Bronchial epithelial cell (primary cell): ENCODE measurements around a stretch of chrX.

DNA sequence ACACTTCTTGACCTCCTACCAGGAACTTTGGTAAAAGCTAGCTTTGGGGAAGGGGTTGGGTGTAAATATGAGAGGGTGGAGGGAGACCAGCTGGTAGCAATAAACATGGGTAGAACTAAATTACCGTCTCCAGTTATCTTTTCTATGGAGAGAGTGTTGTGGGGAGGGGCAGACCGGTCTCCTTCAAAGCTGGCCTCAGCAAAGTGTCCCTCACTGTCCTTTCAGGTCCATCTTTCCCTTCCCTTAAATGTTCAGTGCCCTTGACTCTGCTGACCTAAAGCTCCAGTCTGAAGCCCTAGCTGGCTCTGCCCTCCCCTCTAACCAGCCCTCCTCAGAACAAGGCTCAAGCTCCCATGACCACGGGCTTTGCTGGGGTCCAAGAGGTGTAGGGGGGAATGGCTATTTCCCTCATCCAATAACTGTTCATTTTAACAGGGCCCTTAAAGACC is 15.4 kb downstream of the SASH3 start:
- RRBS, 2 experiments, result no CpG with 5 or more reads among the region's 3 CpGs

GRCh38 chrX:129980376-129981074 is 1.9 kb upstream of the BCORL1 start:
- RRBS, 2 experiments, result 1 to 7% methylated on average over 20 to 26 of the region's 87 CpGs

DNA sequence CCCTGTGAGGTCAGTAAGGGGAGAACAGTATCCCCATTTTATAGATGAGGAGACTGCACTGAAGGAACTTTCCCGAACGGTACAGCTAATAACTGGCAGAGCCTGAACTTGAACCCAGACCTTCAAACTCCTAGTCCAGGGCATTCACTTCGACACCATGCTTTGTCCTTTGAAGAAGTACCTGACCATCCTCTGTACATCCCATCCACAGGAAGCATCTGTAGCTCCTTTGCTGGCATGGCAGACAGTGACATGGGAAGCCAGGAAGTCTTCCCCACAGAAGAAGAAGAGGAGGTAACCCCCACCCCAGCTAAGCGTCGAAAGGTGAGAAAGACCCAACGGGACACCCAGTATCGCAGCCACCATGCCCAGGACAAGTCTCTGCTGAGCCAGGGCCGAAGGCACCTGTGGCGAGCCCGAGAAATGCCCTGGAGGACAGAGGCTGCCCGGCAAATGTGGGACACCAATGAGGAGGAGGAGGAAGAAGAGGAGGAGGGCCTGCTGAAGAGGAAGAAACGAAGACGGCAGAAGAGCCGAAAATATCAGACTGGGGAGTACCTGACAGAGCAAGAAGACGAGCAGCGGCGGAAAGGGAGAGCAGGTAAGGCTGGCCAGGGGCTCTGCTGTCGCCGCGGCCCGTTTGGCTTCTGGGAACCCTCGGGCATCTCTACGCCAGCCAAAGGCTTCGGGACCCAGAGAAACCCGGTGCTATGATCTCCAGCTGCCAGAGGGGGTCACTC is 42.5 kb downstream of the BCORL1 start:
- RRBS, 2 experiments, result no CpG with 5 or more reads among the region's 25 CpGs

DNA sequence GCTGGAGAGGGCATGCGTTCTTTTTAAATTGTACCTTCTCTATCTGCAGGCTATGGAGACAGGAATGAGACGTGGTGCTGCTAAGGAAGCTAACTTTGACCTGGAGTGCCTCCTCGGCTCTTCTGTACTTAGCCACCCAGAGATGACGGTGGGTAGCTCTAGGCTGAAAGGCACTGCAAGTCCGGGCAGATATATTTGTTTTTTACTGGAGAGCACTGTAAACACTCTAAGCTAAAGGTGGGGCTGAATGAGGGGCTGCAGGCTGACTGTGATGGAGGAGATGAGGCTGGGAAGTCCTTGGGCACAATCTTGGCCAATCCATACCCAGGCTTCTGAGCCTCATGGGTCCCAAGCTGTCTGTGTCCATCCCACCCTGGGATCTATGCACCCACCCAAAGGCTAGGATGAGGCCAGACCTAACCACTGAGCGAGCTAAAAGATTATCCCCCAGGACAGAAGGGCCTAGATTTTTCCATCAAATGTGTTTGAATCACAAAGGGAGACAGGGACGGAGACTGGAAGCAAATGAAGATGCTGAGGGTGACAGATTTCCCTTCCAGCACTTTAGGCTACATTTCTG is 12.0 kb downstream of the ELF4 start:
- RRBS, 2 experiments, result no CpG with 5 or more reads among the region's 7 CpGs

DNA sequence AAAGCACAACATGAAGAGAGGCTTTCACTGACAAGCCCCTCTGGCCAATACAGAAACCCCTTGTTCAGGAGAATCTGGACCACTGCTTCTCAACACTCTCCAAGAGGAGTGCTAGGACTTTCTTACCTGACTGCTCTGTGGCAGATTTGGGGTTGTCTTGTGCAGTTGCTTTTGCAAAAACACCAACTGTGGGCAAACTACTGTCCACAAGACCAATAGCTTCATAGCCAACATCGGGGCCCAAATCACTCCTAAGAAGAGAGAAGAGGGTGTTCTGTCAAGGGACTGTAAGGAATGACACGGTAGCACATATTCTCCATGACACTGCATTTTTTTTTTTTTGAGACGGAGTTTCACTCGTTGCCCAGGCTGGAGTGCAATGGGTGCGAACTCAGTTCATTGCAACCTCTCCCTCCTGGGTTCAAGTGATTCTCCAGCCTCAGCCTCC is 21.3 kb upstream of the ELF4 start:
- RRBS, 2 experiments, result no CpG with 5 or more reads among the region's 5 CpGs

DNA sequence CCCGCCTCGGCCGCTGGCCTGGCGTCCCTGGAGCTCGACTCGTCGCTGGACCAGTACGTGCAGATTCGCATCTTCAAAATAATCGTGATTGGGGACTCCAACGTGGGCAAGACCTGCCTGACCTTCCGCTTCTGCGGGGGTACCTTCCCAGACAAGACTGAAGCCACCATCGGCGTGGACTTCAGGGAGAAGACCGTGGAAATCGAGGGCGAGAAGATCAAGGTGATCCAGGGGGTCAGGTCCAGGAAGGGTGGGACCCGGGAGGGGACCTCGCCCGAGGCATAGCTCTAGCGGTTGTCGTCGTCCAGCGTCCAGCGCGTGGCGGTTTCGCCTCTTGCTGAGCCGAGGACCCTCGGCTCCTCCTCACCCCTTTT is 324 bp downstream of the RAB33A start:
- RRBS, 2 experiments, result no CpG with 5 or more reads among the region's 31 CpGs

DNA sequence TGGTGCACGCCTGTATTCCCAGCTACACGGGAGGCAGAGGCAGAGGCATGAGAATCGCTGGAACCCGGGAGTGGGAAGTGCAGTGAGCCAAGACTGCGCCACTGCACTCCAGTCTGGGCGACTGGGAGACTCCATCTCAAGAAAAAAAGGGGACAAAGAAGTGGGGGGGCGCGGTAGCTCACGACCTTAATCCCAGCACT is 12.3 kb downstream of the ZNF280C start:
- RRBS, 2 experiments, result 73 to 79% methylated on average over 2 of the region's 9 CpGs

- RRBS, 2 experiments, result no CpG with 5 or more reads among the region's 2 CpGs
Observed at GRCh38 chrX:130831037-130831520, 71.9 kb downstream of the ENOX2 start.

DNA sequence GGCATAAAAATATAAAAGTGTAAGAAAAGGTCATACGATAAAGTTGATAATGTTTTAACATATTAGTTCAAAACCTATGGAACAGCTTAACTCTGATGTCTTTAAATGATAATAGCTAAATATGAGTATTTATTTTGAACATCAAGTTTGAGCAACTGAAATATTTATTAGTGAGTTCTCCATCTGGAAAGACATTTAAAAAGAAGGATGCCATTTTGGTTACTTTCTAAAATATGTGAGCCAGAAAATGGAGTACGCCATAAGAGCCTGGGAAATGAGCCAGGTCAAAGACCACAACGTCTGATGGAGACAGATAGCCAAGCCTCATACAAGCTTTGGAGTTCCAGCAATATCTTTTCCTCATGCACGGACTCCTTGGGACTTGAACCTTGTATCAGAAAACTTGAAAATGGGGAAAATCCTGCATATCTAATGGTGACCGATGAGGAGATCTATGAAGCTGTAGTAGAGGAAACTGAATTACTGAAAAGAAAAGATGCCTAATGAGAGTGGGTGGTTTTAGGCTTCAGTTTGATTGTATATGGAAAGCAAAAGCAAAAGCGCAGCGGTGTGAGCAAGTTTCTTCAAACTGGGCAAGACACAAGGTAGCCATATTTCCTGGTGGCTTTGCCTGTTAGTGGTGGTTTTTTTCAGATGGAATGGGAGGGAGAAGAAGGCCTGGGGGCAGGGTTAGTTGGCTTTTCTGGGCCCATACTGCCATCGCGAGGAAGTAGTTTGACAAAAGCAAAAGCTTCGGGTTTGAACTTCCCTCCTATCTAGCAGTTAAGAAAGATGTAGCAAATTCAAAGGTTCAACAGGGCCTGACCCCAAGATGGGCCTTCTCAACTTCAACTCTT is 210.2 kb upstream of the STK26 start:
- RRBS, 2 experiments, result no CpG with 5 or more reads among the region's 10 CpGs

GRCh38 chrX:131828061-131828417 is 195.1 kb upstream of the STK26 start:
- RRBS, 2 experiments, result no CpG with 5 or more reads among the region's 3 CpGs

- RRBS, 2 experiments, result no CpG with 5 or more reads among the region's 6 CpGs
Observed at GRCh38 chrX:132213971-132214657, 5.1 kb downstream of the RAP2C start.

DNA sequence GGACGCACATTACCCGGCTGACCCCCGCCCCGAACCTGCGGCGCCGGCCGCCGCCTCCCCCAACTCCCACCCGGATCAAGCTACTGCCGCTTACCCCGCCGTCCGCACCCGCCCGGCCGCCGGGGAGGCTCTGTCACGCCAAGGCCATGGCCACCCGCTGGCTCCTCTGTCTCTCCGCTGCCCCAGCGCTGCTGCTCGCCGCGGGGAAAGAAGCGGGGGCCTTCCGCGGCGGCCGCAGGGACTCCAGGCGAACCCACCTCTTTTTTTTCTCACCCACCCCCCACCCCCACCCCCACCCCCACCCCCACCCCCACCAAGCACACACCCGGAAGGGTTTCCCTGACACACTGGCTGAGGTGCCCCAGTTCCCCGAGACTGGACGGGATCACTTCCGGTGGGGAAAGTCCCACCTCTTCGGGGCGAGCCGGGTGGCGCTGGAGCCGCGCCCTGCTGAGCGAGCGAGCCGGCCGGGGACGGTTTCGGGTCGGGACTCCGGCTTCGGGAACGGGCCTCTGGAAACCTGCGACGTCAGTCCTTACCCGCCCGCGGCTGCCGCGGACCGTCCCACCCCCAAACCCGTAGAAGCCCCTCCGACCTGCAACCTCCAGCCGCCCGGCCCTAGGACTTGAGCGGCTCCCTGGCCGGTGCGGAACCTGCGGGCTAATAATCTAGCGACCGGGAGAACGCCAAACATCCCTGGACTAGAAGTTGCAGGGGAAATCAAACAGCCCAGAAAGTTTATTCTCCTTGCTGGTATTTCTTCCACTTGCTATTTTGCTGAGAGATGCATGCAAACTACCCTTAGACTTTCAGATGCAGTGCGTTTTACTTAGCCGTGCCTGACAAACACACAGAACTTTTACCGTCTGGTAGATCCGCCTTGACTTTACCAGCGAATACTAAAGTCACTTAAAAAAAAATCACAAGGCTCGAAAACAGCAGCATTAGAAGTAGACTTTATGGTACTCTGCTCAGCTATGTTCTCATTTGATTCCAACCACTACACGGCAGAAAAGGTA is 1.1 kb downstream of the RAP2C start:
- RRBS, 2 experiments, result under 1 to 29% methylated on average over 20 of the region's 77 CpGs

DNA sequence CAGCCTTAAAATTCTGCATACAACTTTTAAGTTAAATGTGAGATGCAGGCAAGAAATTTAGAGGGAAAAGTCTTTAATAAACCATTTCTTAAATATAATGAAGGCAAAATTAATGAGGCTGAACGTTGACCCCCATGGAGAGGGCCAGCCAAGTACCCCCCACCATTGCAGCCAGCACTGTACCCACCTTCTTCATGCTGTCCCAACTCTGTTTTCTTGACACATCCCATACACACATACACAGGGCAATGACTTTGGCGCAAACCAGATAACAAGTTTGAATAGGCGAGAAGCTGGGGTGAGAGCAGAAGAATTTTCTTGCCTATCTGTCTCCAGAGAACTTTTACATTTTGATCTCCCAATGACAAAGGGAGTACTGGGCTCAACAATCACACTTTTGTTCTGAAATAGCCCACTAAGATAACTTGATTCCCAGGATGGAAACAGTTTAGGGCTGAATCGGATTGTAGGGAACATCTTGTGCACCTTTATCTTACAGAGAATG is 77.8 kb downstream of the MBNL3 start:
- RRBS, 2 experiments, result no CpG with 5 or more reads among the region's 4 CpGs

- RRBS, 2 experiments, result no CpG with 5 or more reads among the region's 2 CpGs
Observed at GRCh38 chrX:132565117-132565568, 76.3 kb upstream of the MBNL3 start.

DNA sequence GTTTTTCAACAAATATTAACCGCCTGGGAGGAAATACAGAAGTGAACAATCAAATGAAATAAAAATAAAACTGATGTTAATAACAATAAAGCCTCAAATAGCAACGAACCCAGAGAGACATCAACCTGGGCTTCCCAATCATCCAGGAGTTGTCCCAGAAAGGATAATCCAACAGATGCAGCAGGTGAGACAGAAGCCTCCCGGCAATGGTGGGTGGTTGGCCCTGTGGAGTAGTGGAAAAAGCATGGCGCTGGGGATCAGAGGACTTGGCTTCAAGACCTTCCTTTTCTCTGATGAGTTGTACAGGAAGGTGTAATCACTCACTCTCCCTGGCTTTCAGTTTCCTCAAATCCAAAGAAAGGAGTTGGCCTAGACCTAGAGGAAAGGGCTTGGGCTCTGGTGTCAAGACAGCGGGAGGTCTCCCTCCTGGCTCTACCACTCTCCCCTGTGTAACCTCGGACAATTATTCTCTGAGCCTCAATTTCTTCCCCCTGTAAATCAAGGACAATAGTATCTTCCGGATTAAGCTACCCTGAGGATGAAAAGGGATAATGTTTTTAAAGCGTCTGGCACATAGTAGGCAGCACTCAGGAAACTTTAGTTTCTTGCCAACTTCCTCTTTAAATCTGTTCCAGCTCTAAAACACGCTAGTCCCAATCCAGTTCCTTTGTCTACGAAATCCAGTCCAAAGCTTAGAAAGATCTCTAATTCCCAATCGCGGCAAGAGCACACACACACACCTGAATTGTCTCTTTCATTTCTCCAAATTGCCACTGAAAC is 29.7 kb upstream of the GPC4 start:
- RRBS, 2 experiments, result no CpG with 5 or more reads among the region's 12 CpGs

DNA sequence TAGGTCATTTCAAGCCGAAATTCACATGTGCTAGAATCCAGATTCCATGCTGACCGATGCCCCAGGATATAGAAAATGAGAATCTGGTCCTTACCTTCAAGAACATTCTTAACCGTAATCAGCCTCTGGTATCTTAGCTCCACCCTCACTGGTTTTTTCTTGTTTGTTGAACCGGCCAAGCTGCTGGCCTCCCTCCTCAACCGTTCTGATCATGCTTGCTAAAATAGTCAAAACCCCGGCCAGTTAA is 902 bp downstream of the HPRT1 start:
- RRBS, 2 experiments, result 3 to 5% methylated on average over 3 of the region's 6 CpGs

DNA sequence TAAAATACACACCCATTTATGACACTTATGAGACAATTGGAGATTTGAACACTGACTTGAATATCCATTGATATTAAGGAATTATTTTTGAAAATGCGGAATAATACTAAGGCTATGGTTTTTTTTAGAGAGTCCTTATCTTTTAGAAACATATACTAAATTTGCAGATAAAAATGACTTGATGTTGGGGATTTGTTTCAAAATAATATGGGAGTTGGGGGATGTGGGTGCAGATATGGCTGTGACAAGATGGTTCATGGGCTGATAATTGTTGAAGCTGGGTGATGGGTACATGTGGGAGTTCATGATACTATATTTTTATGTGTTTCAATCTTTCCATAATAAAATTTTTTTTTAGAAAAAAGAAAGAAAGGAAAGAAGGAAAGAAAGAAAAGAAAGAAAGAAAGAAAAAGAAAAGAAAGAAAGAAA is 60.2 kb downstream of the HPRT1 start:
- RRBS, 2 experiments, result no CpG with 5 or more reads among the region's 1 CpG

GRCh38 chrX:134546080-134546812 is 86.3 kb downstream of the HPRT1 start:
- RRBS, 2 experiments, result 55 to 58% methylated on average over 14 of the region's 46 CpGs

GRCh38 chrX:134546813-134547866 is 87.2 kb downstream of the HPRT1 start:
- RRBS, 2 experiments, result no CpG with 5 or more reads among the region's 13 CpGs